ENCODE measurements around the gene CEP57L1.

DNA sequence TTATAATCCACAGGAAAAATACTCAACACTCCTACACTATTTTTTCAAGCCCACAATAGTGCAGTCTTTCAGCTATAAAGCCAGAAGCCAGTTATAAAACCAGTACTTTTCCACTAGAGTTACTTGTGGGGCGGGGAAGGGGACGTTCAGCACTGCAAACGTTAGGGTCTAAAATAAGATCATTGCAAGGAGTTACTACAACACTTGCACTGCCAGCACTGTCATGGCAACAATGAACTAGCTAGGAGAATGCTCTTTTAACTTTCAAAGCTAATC is 14.7 kb downstream of the SESN1 start:
- RRBS, result no CpG with 5 or more reads among the region's 3 CpGs

DNA sequence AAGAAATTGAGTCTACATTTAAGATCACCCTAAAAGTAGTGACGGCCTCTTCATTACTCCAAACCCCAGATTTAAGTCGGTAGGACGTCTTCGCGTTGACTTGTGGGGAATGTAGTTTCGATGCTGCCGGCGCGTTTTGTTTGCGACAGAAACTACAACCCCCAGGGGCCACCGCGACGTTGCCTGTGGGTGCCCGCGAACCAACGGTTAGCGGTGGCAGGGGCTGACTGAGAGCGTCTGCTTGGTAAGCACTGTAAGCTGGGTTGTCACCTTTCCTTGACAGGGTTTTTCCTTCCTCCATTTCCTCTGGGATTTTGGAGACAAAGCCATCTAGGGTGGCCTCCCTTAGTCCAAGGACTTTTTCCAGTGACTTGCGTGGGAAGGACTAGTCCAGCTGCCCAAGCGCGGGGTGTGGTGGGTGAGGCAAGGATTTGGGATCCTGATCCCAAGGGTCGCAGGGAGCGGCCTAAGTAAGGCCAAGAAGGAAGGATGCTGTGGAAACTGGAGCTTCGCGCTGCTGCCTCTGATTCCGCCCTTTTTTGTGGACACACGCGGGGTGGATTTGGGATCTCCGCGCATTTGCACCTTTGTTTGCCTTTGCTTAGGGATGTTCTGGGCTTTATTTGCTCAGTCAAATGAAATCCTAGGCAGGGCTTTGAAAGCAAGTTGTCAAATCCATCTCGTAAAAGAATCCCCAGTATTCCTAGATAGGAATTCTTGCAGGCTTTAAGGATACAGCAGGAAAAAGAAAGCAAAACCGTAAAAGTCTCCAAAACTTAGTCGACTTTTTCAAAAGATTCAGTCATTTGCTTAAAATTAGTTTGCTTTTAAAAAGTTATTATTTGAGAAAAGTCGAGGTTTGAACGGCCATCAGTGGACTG is at the start of gene CEP57L1:
Gene CEP57L1 (plus strand): TSS at position 176 of the 881 bp plus-strand sequence.
- RRBS, result no CpG with 5 or more reads among the region's 35 CpGs

DNA sequence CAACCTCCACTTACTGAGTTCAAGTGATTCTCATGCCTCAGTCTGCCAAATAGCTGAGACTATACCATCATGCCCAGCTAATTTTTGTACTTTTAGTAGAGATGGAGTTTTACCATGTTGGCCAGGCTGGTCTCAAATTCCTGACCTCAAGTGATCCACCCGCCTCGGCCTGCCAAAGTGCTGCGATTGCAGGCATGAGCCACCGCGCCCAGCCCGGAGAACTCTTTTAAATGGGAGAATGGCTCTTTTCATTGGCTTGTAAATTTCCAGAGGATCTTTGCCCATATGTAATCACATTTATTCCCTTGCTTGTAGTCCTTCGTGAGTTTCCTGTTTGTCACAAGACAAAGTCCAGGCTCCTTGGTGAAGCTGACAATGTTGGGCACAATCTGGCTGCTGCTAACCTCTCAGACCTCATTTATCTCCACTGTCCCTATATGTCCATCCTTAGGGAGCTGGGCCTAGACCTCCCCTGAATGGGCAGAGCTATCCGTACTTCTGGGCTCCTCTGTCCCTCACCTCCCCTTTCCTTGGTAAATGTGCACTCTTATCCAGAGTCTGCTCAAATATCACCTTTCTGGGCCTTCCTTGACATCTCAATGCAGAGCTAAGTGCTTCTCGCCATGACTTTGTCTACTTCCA is 135.2 kb downstream of the CEP57L1 start:
- RRBS, result no CpG with 5 or more reads among the region's 9 CpGs

DNA sequence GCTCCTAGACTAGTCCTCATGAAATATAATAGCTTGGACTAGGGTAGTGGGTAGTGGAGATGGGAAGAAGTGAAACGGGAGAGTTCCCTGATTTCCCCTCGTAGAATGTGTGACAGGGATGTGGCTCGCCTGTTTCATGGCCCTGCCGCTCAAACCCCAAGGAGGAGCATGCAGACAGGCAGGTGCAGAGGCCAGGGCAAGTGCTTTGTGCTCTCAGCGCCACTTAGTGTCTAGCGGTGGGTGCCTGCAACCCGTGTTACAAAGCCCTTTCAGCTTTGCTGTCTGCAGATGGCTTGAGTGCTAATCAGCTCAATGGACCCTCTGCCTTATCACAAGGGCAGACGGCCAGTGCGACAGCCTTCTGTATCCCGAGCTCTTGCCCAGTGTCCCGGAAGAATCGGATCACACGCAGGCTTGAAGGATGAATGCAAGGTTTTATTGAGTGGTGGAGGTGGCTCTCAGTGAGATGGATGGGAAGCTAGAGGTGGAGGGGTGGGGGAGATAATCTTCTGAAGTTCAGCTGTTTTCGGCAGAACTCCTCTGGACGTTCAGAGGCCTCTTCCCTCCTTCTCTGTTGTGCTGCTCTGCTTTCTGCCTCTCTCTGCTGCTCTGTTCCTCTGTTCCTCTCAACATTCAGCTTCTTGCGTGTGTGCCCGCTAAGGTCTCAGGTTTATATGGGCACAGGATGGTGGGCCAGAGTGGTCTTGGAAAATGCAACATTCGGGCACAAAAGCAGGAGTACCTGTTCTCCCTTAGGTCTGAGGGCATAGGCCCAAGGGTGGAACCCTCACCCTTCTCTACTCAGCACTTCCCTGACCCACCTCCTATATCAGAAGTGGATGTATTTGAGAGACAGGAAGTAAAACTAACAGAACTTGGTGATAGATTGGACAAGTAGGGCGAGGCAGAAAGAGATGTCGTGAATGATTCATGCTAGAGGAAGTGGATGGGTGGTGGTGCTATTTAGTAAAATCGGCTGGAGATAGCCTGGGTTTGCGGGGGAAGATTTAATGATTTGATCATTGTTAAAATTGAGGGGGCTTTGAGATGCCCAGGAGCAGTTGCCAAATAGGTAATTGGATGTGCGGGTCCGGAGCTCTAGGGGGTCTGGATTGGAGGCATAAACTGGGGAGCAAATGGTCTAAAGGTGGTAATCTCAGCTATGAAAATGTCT is 141.4 kb downstream of the CEP57L1 start:
- RRBS, result no CpG with 5 or more reads among the region's 24 CpGs

- RRBS, result no CpG with 5 or more reads among the region's 1 CpG
Measured at GRCh38 chr6:109336161-109336755, 46.0 kb downstream of the CD164 start.

DNA sequence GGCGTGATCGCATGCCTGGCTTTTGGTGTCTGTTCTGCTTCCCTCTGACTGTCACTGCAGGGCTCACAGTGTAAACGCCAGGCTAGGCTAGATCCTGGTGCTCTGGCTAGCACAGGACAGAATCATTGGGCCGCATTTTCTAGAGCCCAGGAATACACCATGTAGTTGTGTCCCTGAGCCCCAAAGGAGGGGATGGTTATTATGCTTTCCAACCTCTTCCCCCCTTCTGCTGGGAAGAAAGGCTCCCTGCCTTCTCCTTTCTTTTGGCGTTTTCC is 38.6 kb downstream of the CD164 start:
- RRBS, result no CpG with 5 or more reads among the region's 5 CpGs

- RRBS, result no CpG with 5 or more reads among the region's 2 CpGs
Measured at GRCh38 chr6:109349518-109349925, 32.7 kb downstream of the CD164 start.

DNA sequence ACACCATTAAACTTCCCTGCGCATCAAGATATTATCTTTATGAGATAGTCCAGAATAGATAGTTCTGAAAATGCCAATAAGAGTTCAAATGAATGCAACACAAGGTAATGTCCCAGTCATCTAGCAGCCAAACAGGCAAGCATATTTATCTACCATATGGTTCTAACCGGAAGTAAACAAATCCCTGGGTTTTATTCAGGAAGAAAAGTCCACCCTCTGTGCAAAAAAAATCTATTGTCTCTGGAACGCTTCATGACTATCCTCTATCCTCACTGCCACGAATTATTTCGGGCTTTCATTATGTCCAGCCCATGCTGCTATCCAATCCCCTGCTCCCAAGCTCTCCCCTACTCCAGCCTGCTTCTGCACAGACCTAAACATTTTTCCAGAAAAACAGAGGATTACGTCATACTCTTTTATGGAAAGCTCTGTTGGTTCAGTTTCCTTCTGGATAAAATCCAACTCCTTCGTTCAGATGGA is 11.5 kb downstream of the PPIL6 start:
- RRBS, result no CpG with 5 or more reads among the region's 7 CpGs

- RRBS, result 5% methylated on average over 5 of the region's 19 CpGs
Measured at GRCh38 chr6:109441215-109441671, 719 bp downstream of the SMPD2 start.

GRCh38 chr6:109450248-109450721 is 5.3 kb downstream of the MICAL1 start:
- RRBS, result no CpG with 5 or more reads among the region's 11 CpGs

DNA sequence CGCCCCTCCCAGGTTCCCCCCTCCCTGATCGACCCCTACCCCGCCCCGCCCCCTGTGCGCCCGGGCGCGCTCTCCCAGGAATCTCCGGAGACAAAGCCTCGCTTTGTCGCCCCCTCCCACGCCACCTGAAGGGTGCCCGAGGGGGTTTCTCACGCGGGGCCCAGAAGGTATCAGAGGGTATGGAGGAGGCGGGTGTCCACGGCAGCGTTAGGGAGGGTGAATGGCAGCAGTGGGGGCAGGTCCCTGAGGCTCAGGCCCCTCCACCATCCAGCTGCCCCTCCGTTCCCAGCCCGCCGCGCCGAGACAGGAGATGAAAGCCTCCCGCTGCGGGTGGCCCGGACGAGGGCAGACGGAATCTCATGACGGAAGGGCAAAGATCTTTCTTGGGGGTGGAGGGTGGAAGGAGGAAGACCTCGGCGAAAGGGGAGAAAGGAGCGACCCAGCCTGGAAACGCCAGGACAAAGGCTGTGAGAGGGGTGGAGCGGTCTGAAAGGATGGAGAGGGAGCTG is 510 bp downstream of the MICAL1 start:
- RRBS, result under 1% methylated on average over 6 of the region's 34 CpGs

DNA sequence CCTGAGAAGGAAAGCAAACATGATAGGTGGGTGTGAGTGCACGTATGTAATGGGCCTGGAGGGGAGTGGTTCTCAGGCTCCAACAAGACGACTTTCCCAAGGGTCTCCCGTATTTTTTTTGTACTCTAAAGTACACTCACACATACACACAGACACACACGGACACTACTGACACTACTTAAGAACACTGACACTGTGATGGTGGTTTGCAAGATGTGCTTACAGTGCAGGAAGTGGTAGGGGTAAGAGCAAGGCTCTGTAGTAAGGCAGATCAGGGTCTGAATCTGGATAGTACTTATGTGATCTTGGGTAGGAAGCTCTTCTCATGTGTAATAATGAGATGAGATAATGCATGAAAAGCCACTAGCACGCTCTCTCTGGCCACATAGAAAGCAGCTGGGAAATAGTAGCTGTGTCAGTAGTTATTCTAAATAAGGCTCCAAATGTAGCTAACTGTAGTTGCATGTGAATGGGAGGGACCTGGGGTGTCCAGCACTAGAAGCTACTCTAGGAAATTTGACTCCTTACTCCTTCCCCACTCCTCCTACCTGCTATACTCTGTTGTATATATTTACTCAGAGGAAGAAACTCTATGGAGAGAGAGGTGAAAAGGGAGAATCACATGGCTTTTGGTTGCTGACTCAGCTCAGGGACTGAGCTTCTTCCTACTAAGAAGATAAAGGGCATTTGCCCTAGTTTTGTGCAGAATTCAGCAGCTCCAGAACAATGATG is 8.4 kb upstream of the ZBTB24 start:
- RRBS, result no CpG with 5 or more reads among the region's 5 CpGs

- RRBS, result no CpG with 5 or more reads among the region's 20 CpGs
Measured at GRCh38 chr6:109678520-109679851, 12.0 kb downstream of the AK9 start.

DNA sequence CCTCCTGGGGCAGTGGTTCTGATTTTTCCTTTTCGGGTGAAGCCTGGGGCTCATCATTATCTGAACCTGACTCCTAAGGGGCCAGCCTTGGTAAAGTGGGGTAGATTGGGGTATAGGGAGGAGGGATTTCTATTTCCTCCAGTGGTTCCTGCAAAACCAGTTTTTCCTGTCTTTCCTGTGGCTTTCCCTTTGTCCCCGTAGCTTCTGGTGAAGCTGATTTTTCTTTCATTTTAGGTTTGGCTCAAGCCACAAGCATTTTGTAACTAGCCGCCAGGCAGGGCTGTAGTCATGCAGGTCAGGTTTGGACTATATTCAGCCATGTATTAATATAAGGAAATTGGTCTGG is 85.1 kb upstream of the GPR6 start:
- RRBS, result no CpG with 5 or more reads among the region's 3 CpGs

GRCh38 chr6:110285249-110285923 is 72.8 kb downstream of the METTL24 start:
- RRBS, result no CpG with 5 or more reads among the region's 5 CpGs

DNA sequence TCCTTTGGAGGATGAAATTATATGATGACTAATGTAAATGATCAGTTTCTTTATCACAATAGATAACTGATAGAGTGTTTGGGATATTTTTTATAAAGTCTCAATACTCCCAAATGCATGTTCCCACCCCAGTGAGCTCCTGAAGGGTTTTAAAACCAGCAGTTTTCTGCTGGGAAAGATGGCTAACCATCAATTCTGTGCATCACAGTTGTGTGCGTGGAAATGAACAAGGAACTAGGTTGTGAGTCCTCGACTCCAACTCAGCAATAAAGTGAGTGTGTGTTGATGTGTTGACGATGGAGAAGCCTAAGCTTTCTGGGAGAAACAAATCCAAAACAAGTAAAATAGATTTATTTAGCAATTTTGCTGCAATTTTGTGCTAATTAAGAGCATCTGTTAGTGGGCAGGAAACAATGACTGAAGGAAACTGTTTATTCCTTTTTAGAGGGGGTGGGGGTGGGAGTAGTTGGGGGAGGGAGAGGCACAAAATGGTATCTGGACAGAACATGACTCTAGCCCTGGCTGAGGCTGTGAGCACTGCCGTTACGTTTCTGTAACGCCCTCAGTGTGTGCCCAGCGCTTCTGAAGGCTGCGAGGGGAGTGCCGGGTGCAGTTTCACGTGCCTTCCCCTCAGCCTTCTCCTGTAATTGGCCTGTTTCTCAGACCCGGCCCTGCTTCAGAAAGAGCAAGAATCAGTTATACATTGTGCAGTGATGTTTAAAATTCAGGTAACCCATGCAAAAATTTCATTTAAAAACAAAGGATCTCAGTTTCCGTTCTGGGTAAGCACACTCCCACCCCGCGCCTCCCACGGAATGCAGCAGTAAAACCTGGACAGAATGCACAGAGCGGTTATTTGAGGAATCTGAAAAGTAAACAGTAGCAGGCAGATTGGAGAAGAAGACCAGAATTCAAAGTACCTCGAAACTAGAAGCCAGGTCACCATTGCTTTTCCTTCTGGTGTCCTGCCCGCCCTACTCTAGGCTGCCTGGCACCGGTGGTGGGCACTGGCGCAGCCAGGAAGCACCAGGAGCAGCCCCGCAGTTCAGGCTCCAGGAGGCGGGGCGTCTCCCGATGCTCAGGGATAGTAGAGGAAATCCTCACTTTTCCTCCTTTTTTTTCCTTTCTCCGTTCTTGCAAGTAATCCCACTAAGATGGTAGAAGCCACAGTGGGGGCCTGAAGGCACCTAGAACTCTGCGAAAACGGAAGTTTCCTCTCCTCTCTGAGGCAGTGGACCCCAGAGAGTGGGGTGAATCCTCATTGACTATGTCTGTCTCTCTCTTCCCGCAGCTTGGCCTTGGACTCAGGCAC is 28.6 kb downstream of the METTL24 start:
- RRBS, result 19% methylated on average over 3 of the region's 28 CpGs

- RRBS, result no CpG with 5 or more reads among the region's 6 CpGs
Measured at GRCh38 chr6:110475277-110475643, 1.2 kb downstream of the SLC22A16 start.

GRCh38 chr6:110560595-110561081 is 84.2 kb upstream of the SLC22A16 start:
- RRBS, result no CpG with 5 or more reads among the region's 6 CpGs

DNA sequence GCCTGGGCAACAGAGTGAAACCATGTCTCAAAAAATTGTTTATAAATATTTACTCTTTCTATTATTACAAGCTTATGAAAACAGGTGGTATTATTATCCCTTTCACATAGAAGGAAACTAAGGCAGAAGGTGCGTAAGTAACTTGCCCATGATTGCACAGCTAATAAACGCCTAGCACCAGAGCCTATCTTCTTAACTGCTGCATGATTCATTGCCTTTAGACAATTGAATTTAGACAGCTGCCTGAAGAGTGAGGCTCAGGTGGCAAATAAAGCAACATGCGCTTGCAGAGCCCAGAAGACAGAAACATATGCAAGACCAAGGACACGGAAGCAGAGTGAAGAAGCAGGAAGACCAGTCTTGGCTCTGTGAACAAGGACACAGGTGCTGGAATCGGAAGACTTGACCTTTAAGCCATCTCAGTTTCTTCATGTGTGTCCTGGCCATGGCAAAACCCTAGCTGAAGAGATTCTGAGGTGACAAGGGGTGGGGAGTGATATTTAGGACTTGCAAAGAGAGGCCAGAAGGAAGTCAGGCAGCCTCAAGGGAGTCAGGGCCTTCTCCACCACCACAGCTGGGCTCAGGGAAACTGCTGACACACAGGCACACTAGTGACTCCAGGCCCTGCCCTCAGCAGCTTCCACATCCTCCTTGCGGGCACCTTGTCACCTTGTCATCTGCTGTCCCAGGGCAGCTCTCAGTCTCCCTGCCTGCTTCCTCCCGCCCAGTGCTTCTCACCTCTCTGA is 91.7 kb upstream of the SLC22A16 start:
- RRBS, result no CpG with 5 or more reads among the region's 7 CpGs

DNA sequence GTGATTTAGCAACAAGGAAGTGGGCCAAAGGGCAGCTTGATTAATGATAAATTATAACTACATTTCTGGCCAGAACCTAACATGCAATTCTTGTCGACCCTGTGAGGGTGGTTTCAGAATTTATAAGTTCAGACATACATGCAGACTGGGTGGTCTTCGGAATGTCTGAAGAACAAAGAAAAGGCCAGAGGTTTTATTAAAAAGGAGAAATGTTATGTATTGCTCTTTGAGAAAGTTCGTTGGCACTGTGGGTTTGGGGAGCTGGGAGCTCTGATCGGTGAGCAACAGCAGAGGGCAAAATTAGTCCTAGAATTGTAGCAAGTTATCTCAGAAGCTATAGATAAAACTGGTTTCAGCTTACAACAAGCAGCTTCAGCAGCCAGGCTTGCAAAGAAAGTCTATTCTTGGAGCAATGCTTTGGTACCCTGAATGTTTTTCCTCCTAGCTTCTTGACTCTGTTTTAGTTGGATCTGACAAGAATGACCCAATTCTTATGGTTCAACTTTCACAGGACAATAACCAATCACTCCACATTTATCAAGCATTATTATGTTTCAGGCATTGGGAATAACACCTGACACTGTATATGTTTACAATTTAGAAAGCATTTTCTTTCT is 50.9 kb downstream of the RPF2 start:
- RRBS, result no CpG with 5 or more reads among the region's 4 CpGs